Adrenal gland (tissue), 7 donors: ENCODE measurements around the gene FBN1.

DNA sequence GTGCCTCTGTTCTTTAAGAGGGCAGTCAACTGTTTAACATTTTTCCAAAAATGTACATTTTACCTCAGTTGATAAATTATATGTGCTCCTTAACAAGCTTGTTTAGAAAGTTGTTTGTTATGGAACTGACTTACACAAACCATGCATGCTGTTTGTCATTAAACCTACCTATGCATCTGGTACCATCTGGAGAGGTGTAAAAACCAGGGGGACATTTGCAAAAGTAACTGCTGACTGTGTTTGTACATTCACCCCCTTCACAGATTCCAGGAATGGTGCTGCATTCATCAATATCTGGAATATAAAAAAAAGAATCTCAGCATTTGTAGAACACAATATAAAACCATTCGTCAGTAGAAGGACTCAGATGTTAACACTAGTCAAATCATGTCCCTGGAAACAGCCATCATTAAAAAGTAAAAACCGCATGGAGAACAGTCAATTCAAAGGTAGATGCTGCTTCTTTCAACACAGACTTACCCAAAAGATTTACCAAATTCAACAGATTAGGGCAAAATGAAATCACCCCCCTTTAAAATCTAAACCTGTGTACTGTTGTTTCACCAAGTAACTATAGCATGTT lies 119.5 kb downstream of the FBN1 start:
- PRO-cap, 3 experiments: no peak in any of the 3 experiments
- RAMPAGE, long total RNA, 4 experiments: no peak in any of the 4 experiments
- RRBS: no CpG with 5 or more reads among the region's 2 CpGs

DNA sequence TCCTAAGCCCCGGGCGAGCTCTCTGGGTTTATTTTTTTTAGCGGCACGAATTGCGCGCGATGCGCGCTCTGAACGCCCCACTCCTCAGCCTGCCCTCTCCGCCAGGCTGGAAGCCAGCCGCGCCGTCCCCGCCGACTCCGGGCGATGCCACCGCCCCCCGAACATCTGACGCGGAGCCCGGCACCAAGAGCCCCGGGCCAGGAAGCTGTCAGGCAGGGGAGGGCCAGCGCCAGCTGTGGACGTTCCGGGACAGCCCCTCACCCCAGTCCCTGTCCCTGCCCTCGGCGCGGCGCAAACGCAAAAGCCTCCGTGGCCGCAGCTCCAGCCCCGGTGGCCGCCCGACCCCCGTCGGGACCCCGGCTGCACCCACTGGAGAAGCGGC lies 313 bp downstream of the FBN1 start:
- PRO-cap, 3 experiments: peak in 3 of 3 experiments; most common plus-strand start position 265 of the sequence (in 3); most common minus-strand start position 108 of the sequence (in 3)
- RAMPAGE, long total RNA, 4 experiments: no peak in any of the 4 experiments
- RRBS: 2% methylated on average over 16 of the region's 41 CpGs

DNA sequence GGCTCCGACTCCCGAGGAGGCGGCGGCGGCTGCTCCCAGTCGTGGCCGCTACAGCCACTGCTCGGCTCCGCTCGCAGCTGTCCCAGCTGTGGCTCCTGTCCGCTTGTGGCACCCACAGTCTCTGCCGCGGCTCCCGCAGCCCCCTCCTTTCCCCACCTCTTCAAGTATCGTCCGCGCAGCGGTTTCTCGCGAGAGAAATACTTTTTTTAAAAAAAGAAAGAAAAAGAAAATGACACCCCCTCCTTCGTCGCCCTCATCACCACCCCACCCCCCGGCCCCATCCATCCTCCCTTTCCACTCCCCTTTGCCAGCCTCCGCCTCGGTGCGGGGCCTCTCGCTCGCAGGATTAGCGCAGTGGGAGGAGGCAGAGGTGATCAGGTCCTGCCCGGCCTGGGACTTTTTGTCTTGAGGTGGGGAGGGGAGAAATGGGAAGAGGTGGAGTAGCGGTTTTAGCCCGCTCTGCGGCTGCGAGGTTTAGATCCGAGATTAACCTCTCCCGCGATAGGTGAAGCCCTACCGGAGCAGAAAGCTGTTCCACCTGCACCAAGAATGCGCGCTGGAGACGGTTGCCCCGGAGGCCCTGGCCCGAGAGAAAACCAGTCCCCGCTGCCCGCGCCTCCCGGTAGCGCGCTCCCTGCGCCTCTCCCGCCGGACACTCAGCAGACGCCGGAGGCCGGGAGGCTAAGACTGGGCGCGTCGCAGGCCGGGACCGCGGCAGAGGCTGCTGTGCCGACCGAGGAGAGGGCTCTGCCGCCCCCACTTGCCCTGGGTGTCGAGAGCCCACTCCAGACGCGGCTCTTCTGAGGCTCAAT lies at the start of gene FBN1:
FBN1 (minus strand) TSS at position 123 of the 812 bp plus-strand sequence.
- PRO-cap, 3 experiments: peak in 3 of 3 experiments; most common plus-strand start position 310 of the sequence (in 3); most common minus-strand start position 123 of the sequence (in 3)
- RAMPAGE, long total RNA, 4 experiments: start-site peak on the plus strand in 1 of 4 experiments, centred at positions 367 to 509 of the sequence, 5 to 12 reads per replicate
- RRBS: 4% methylated on average over 11 of the region's 67 CpGs

DNA sequence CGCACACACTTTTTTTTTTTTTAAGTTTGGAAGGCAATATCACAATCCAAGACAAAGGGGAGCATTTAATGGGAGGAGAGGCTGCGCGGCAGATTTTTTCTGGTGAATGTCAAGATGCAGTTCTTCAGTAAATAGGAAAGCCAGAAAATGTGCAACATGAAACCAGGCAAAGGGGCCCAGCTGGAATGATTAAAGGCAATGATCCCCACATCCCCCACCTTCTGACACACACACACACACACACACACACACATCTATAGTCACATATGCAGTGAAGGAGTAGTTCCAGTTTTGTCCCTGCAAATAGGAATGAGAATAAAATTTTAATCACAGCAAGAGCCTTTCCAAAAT lies 19.6 kb downstream of the EID1 start:
- PRO-cap, 3 experiments: no peak in any of the 3 experiments
- RAMPAGE, long total RNA, 4 experiments: no peak in any of the 4 experiments
- RRBS: no CpG with 5 or more reads among the region's 3 CpGs

DNA sequence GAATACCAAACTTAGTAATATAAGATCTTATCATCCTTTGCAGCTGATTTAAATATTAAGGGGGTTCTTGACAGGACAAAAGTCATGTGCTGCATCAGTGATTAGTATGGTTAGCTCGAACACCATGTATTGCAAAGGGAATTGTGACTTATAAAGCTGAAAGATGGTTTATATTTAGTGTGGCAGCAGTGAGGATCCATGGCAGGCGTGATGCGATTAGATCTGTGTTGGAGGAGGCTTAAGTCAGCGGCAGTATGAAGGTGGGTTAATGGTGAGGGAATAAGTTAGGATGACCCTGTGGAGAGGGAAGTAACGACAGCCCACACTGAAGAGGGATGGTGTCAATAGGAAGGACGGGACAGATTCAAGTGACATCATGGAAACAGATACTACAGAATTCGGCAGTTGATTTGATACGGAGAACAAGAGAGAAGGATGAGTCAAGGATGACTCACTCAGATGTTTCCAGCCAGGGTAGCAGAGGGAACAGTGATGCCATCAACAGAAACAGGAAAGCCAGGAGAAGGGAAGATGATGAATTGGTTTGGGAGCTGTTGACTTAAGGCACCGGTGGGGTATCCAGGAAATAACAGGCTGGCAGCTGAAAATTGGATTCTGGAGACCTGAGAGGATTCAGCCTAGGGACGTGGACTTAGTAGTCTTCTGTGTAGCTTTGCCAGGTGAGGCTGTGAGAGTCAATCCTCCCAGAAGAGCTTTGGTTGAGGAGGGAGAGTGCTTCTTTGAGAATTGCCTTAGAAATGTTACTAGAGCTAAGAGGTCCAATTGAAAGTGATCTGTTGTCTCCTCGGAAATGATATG lies 38.0 kb downstream of the SHC4 start:
- PRO-cap, 3 experiments: no peak in any of the 3 experiments
- RAMPAGE, long total RNA, 4 experiments: no peak in any of the 4 experiments
- RRBS: no CpG with 5 or more reads among the region's 11 CpGs

GRCh38 chr15:49899987-49900370 lies 219.1 kb downstream of the ATP8B4 start:
- PRO-cap, 3 experiments: peak in 1 of 3 experiments; most common plus-strand start chr15:49900271 (in 1); most common minus-strand start chr15:49900098 (in 1)
- RAMPAGE, long total RNA, 4 experiments: no peak in any of the 4 experiments
- RRBS: no CpG with 5 or more reads among the region's 2 CpGs

GRCh38 chr15:49906680-49907088 lies 212.3 kb downstream of the ATP8B4 start:
- PRO-cap, 3 experiments: no peak in any of the 3 experiments
- RAMPAGE, long total RNA, 4 experiments: no peak in any of the 4 experiments
- RRBS: no CpG with 5 or more reads among the region's 2 CpGs

- PRO-cap, 3 experiments: no peak in any of the 3 experiments
- RAMPAGE, long total RNA, 4 experiments: no peak in any of the 4 experiments
- RRBS: no CpG with 5 or more reads among the region's 5 CpGs
Measured at GRCh38 chr15:50055218-50056084, 63.6 kb downstream of the ATP8B4 start.

DNA sequence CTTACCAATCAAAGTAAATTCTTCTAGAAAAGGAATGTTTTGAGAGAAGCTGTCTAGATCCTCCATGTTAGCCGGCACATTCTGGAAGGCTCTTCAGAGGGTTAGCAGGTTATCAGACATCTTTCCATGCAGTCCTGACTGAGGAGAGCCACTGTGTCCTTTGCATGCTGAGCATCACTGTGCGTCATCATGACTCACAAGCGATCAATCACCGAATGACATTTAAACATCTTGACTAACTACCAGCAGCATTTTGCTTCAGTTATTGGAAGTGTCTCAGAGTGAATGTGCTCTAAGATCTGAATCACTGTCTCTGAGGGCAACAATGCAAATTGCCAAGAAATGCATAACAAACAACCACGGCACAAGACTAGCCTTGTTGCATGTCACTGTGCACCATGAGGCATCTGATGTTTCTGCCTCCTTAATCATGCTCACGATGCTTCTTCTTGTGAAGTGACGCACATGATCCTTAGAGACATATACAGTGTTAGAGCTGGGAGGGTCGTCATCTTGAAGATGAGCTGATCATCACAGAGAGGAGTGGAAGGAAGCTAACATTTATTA lies 18.3 kb upstream of the ATP8B4 start:
- PRO-cap, 3 experiments: peak in 2 of 3 experiments; most common plus-strand start position 261 of the sequence (in 2); most common minus-strand start position 128 of the sequence (in 1)
- RAMPAGE, long total RNA, 4 experiments: no peak in any of the 4 experiments
- RRBS: no CpG with 5 or more reads among the region's 8 CpGs

- PRO-cap, 3 experiments: peak in 3 of 3 experiments; most common plus-strand start chr15:50354092 (in 3); most common minus-strand start chr15:50354364 (in 2)
- RAMPAGE, long total RNA, 4 experiments: no peak in any of the 4 experiments
- RRBS: under 1% methylated on average over 13 of the region's 53 CpGs
Measured at GRCh38 chr15:50353860-50354629, 953 bp downstream of the GABPB1 start.

GRCh38 chr15:51016677-51017275 lies 77.9 kb downstream of the TNFAIP8L3 start:
- PRO-cap, 3 experiments: no peak in any of the 3 experiments
- RAMPAGE, long total RNA, 4 experiments: no peak in any of the 4 experiments
- RRBS: no CpG with 5 or more reads among the region's 1 CpG

DNA sequence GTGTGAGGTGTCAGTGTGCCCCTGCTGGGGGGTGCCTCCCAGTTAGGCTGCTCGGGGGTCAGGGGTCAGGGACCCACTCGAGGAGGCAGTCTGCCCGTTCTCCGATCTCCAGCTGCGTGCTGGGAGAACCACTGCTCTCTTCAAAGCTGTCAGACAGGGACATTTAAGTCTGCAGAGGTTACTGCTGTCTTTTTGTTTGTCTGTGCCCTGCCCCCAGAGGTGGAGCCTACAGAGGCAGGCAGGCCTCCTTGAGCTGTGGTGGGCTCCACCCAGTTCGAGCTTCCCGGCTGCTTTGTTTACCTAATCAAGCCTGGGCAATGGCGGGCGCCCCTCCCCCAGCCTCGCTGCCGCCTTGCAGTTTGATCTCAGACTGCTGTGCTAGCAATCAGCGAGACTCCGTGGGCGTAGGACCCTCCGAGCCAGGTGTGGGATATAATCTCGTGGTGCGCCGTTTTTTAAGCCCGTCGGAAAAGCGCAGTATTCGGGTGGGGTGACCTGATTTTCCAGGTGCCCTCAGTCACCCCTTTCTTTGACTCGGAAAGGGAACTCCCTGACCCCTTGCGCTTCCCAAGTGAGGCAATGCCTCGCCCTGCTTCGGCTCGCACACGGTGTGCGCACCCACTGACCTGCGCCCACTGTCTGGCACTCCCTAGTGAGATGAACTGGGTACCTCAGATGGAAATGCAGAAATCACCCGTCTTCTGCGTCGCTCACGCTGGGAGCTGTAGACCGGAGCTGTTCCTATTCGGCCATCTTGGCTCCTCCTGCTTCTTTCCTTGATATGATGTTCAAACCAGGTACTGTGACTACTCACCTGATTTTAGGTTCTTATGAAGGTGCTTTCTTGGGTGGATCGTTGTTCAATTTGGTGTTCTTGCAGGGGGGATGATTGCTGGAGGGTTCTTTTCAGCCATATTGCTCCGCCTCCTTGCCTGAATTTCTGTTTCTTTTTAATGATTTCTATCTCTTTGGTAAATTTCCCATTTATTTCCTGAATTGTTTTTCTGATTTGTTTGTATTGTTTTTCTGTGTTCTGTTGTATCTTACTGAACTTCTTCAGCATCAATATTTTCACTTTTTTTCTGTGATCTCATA lies 57.5 kb downstream of the TNFAIP8L3 start:
- PRO-cap, 3 experiments: no peak in any of the 3 experiments
- RAMPAGE, long total RNA, 4 experiments: no peak in any of the 4 experiments
- RRBS: no CpG with 5 or more reads among the region's 38 CpGs

- PRO-cap, 3 experiments: no peak in any of the 3 experiments
- RAMPAGE, long total RNA, 4 experiments: no peak in any of the 4 experiments
- RRBS: no CpG with 5 or more reads among the region's 4 CpGs
Measured at GRCh38 chr15:51076107-51076408, 18.6 kb downstream of the TNFAIP8L3 start.

DNA sequence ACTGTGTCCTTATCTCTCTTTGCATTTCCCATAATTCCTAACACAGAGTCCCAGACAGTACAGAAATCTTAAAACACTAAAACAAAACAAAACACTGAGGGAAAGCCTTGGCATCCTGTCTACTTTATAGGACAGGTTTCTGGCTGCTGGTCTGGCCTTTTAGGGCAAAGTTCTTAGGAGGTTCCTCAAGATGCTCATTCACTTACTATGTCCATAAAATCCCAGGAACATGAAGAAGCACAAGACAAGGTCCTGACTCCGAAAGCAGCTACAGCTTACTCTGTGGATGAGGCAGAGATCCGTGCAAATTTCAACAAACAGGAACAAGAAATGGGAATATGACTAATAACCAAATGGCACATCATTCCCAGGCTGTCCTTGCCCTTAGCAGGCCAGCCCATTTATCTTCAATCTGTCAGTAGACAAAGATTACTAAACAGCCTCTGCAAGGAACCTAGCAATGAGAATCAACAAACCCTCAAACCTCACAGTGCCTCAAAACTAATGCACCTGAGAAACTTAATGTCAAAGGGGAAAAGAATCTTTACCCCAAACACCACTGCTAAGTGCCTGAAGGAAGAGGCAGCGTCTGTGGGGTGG lies 5.1 kb downstream of the TNFAIP8L3 start:
- PRO-cap, 3 experiments: no peak in any of the 3 experiments
- RAMPAGE, long total RNA, 4 experiments: no peak in any of the 4 experiments
- RRBS: no CpG with 5 or more reads among the region's 3 CpGs

DNA sequence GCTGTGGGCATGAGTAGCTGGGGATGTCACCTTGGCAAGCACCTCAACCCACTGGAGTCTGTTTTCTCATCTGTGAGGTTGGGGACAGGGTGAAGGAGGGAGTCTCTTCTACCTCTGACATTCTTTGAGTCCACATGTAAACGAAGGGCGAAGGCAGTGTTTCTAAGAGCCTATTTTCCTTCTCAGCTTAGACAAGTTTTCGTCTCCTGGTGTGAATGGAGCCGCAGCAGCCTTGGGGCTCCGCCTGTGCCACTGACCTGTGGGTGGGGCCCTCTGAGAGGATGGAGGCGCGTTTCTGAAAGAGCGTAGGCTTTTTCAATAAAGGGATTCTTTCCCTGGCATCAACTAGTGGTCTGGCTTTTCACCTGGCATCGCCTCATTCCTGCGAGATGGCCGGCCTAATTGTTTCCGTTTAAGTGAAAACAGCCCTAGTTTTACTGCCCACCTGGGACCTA lies 736 bp downstream of the GLDN start:
- PRO-cap, 3 experiments: peak in 1 of 3 experiments; most common plus-strand start position 252 of the sequence (in 1); most common minus-strand start position 254 of the sequence (in 1)
- RAMPAGE, long total RNA, 4 experiments: no peak in any of the 4 experiments
- RRBS: no CpG with 5 or more reads among the region's 12 CpGs

- PRO-cap, 3 experiments: peak in 1 of 3 experiments; most common plus-strand start chr15:51752578 (in 1); most common minus-strand start chr15:51752447 (in 1)
- RAMPAGE, long total RNA, 4 experiments: no peak in any of the 4 experiments
- RRBS: under 1% methylated on average over 24 of the region's 60 CpGs
Measured at GRCh38 chr15:51751786-51752691, 642 bp downstream of the TMOD2 start.

DNA sequence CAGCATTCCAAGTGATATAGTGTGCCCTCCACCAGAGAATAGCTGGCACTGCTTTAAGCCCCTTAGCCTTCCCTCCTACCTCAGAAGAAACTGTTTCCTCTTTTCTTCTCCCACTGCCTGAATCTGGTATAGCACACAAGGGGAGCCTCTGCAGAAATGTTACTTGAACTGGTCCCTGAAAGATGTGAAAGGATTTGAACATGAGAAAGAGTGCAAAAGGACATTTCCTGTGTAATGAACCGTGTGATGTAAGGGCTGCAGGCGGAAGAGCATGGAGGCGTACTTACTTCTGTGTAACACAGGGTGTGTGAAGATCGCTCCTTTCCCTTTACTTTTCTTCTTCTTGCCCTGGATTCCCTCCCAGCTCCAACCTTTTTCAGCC lies 8.3 kb downstream of the TMOD3 start:
- PRO-cap, 3 experiments: no peak in any of the 3 experiments
- RAMPAGE, long total RNA, 4 experiments: no peak in any of the 4 experiments
- RRBS: no CpG with 5 or more reads among the region's 4 CpGs

DNA sequence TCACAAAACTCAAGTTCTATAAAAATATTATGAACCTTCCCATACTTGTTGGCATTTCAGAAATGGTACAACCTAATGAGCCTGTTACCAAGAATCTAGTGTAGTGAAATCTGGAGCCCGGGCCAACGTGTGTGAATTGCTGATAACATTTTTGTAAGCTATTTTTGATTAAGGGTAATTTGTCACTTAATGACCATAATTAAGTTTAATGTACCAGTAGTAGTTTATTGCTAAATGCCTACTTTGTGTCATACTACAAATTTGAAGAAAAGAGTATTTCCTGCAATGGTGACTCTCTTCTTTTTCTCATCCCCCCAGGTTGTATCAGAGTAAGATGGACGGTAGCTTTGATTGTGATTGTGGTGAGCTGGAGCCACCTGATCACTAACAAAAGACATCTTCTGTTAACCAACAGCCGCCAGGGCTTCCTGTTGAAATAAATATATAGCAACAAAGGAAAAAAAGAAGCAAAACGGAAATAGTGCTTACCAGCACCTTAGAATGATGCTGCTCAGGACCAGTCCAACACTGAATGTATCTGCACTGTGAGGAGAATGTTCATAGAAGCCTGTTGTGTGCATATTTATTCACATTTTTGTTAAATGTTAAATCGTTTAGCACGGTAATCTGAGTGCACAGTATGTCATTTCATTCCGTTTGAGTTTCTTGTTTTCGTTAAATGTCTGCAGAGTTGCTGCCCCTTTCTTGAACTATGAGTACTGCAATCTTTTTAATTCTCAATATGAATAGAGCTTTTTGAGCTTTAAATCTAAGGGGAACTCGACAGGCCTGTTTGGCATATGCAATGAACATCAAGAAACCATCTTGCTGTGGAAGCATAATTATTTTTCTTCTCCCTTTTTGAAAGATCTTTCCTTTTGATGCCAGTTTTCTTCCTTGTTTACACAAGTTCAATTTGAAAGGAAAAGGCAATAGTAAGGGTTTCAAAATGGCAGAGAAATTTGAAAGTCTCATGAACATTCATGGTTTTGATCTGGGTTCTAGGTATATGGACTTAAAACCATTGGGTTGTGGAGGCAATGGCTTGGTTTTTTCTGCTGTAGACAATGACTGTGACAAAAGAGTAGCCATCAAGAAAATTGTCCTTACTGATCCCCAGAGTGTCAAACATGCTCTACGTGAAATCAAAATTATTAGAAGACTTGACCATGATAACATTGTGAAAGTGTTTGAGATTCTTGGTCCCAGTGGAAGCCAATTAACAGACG lies 26.9 kb downstream of the MAPK6 start:
- PRO-cap, 3 experiments: no peak in any of the 3 experiments
- RAMPAGE, long total RNA, 4 experiments: no peak in any of the 4 experiments
- RRBS: no CpG with 5 or more reads among the region's 12 CpGs

DNA sequence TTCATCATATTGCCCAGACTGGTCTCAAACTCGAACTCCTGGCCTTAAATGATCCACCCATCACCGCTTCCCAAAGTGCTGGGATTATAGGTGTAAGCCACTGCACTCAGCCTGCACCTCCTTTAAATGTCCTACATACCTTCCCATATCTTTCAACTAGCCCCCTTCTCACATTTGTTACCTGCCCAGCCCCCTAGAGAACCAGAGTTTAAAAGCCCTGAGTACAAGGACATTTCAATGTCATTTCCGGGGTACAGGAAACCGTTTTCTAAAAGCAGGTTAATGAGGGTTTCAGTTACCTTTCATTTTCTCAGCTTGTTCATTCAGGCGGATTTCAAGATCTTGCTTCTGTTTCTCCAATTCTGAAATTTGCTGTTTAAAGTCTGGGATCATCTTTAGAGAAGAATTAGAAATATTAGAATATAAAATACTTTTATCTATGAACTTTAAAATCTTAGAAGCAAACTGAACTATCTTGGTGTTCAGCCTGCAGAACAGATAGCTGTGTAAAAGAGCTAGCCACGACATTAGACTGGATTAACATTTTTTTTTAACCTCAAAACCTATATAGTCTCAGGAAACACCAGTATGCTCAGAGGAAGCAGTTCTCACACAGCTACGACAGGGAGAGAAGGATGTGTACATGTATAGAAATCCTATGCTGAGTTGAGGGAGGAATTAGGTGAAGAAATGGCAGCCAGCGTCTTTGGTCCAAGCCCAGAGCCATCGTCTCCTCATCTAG lies 29.8 kb upstream of the GNB5 start:
- PRO-cap, 3 experiments: no peak in any of the 3 experiments
- RAMPAGE, long total RNA, 4 experiments: no peak in any of the 4 experiments
- RRBS: no CpG with 5 or more reads among the region's 9 CpGs

DNA sequence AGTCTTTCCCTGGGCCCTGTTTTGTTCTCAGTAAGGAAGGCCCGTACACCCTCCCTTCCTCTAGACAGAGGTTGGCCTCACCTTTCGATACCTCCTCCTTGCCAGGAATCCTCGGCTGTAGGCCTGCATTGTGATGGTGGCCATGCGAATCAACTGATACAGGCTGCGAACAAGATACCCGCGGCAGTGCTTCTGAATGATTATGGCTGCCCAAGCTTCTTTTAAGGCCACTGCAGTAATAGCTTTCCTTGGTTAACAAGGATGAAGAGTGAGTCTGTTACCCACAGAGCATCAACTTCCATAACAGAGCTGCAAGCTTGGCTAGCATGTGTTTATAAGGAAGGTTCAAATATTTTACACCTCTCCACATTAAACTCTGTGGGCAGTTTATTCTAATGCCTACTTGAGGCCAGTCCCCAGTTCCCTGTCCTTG lies 50.8 kb upstream of the GNB5 start:
- PRO-cap, 3 experiments: no peak in any of the 3 experiments
- RAMPAGE, long total RNA, 4 experiments: no peak in any of the 4 experiments
- RRBS: no CpG with 5 or more reads among the region's 7 CpGs